GM19240 (cell line): ENCODE measurements around the genes XYLT2, ACSF2 and ANKRD40.

DNA sequence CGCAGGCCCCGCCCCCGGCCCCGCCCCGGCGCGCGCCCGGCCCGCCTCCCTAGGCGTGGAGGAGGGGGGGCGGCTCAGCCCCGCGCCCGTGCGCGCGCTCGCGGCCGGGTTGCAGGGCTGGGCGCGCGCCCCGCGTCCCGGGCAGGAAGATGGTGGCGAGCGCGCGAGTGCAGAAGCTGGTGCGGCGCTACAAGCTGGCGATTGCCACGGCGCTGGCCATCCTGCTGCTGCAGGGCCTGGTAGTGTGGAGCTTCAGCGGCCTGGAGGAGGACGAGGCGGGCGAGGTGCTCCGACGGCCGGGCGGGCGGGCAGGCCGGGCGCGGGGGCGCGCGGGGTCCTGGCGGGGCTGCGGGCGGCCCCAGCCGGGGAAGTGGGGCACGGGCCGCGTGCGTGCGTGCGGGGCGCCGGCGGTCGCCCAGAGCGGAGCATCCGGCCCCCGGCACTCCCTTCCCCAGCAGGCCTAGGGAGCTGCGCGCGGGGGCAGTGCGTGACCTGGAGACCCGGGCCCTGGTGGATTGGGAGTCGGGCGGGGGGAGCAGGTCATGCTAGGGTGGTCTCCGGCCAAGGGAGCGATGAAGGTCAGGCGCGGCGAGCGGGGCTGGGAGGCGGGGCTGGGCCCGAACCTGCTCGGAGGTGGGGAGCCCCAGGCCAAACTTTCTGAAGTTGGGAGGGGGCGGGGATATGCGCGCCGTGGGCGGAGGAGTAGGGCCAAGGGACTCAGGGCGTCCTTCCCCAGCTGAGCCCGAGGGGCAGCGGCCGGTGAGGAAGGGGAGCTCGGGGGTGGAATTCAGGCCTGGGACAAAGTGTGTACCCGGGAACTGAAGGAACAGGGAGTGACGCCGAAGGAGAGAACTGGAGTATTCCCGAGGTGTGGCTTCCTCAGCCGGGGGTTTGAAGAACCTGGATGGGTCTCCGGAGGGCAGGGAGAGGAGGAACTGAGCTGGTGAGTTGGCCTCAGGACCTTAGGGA, at the start of gene XYLT2:
Gene XYLT2 (plus strand): TSS at position 135 of the 969 bp plus-strand sequence.
- RRBS = 2% methylated on average over 50 of the region's 100 CpGs

GRCh38 chr17:50364370-50365224, 8.4 kb downstream of the MRPL27 start:
- RRBS = no CpG with 5 or more reads among the region's 9 CpGs

DNA sequence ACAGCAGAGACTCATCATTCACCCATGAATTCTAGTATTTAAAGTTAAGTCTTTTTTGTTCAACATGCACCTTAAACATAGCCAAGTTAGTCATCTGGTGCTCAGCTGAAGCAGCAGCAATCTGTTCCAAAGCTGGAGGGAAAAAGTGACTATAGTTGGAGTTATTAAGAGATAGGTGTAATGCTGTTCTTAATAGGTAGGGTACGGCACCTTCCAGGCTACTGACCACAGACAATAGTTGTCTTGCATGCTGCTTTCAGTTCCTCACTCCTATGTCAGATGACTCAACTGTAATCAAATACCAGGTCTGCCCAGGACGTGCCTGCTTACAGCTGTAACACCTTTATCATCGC, 6.0 kb downstream of the LRRC59 start:
- RRBS = no CpG with 5 or more reads among the region's 3 CpGs

DNA sequence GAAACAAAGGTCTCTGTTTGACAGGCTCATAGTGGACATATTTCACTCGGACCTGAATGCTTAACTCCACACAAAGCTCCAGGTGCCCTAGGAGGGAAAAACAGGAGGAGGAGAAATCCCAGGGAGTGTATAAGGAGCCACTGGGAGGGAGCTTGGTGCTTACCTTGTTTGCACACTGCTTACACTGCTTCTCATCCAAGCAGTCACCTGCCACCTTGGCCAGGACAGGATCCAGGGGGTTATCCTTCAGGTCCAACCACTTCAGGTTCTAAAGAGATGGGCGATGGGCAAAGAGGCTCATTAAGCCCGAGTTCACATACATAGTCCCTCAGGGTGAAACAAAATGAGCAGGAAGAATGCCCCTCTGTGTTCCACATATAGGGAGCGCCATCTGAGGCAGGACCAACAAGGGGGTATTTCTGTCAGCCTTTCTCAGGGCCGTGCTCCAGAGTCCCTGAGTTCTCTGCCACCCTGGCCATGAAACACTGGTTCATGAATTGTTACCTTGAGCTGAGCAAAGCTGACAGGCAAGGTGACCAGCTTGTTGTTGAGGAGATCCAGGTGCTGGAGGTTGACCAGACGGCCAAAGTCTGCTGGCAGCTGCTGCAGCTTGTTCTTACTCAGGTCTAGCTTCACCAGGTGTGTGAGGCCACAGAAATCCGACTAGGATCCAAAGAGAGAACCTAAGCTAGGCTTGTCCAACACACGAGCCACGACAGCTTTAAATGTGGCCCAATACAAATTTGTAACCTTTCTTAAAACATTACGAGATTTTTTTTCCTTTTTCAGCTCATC, 4.9 kb downstream of the LRRC59 start:
- RRBS = no CpG with 5 or more reads among the region's 10 CpGs

- RRBS = 2% methylated on average over 28 of the region's 72 CpGs
These were observed at the start of gene ACSF2 for GRCh38 chr17:50425310-50426454. Gene ACSF2 (plus strand): TSS chr17:50426218.

GRCh38 chr17:50506076-50506535, 2.1 kb upstream of the MYCBPAP start:
- RRBS = no CpG with 5 or more reads among the region's 10 CpGs

GRCh38 chr17:50583626-50584474, 23.3 kb downstream of the CACNA1G start:
- RRBS = 58% methylated on average over 4 of the region's 16 CpGs

- RRBS = 9% methylated on average over 1 of the region's 9 CpGs
These were observed 22.2 kb downstream of the ABCC3 start for GRCh38 chr17:50656757-50657372.

DNA sequence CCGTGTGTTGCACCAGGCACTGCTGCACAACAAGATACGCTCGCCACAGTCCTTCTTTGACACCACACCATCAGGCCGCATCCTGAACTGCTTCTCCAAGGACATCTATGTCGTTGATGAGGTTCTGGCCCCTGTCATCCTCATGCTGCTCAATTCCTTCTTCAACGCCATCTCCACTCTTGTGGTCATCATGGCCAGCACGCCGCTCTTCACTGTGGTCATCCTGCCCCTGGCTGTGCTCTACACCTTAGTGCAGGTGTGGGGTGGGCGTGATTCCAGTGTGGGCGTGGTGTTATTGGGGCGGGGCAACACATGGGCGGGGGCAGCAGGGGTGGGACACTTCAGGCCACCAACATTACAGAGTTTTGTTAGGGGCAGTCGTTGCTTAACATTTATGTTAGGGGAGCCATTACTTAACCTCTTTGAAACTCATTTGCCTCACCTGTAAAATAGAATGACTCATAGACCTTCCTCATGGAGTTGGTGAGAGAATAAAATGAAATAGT, 31.3 kb downstream of the ANKRD40 start:
- RRBS = no CpG with 5 or more reads among the region's 13 CpGs

DNA sequence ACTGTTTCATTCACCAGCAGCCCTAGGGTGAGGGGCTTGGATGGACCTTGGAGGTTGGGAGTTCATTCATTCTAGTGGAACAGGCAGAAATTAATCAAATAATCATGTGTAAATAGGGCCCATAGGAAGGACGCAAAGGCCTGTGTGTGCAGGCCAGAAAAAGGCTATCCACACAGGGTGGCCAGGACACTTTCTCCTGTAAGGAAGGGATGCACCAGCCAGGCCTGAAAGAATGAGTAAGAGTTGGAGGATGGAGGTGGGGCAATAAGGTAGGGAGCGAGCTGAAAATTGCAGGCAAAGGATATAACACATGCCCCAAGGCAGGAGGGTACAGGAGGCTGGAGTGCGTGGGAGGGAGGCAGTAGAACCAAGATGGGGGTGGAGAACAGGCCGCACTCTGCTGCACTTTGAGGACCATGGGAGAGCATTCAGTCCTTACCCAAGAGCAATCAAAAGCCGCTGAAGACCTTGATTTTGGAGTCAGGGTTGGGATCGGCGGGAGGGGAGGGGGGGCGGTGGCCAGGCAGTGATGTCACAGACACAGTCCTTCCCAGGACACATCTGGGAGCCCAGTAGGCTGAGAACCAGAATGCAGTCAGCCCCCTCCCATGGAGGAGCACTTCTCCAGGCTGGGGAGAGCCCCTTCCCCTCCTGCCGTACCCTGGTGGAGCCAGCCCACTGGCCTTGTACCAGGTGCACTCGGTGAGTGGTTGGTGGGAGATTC, 17.7 kb downstream of the ANKRD40 start:
- RRBS = no CpG with 5 or more reads among the region's 10 CpGs

DNA sequence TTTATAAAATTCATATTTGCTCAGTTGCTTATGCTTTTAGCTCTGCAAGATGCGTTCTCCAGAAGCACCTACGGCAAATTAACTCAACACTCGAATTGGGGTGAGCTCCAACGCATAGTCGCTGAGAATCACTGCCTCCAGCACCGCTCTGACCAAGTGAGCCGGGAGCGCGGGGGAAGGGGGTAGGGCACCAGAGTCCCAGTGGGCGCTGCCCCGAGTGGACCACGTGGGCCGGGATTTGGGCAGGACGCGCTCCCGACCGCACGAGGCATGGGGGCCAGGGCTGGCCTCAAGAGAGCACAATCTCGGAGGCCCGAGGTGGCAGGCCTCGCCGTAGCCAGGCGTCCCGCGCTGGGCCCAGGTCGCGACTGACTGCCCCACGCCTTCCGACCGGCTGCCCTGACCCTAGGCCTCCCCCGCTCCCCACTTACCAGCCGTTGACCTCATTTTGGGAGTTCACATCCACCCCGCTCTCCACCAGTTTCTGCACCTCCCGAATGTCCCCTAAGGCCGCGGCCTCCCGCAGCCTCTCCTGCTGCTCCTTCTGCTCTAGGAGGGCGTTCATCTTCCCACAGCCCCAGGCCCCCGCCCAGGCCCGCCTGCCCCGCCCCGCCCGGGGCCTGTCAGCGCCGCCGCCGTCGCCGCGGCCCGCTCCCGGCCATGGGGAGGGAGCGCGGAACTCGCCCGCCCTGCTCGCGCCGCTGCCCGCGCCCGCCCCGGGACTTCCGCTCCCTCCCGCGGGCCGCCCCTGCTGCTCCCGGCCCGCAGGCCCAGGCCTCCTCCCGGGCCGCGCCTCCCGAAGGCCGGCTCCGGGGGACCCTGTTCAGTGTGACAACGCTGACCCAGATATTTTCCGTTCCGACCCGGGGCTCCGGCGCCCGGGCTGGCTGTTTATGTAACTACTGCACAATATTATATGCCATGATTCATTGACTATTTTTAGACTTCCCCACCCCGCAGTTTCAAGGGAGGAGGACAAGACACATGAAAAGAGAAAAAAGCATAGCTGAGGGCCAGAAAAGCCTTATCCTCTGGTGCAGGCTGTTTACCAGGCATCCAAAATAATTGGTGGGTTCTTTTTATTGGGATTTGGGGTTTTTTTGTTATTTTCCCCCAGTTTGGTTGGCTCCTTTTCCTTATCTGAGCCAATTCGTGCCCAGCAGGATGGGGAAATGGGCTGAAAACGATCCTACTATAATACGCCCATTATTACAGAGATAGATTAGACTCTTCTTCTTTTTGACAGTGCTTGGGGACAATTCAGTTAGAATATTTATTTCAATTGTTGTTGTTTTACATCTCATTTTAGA, at the start of gene ANKRD40:
Gene ANKRD40 (minus strand): TSS at position 825 of the 1,310 bp plus-strand sequence.
- RRBS = 1% methylated on average over 37 of the region's 86 CpGs

GRCh38 chr17:50720399-50720821, 1.0 kb downstream of the LUC7L3 start:
- RRBS = no CpG with 5 or more reads among the region's 2 CpGs

DNA sequence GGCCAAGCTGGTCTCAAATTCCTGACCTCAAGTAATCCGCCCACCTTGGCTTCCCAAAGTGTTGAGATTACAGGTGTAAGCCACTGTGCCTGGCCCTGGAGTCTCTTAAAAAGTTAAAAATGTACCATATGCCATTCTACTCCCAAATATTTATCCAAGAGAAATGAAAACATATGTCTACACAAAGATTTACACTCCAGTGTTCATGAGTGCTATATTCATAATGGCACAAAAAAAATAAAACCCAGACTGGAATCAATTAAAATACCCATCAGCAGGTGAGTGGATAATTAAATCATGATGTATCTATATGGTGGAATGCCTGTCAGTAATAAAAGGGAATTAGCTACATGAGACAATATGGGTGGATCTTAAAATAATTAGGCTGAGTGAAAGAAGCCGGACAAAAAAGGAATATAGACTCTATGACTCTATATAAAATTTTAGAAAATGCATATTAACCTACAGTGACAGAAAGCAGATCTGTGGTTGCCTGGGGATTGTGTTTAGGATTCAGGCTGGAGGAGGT, 23.2 kb downstream of the LUC7L3 start:
- RRBS = no CpG with 5 or more reads among the region's 2 CpGs

DNA sequence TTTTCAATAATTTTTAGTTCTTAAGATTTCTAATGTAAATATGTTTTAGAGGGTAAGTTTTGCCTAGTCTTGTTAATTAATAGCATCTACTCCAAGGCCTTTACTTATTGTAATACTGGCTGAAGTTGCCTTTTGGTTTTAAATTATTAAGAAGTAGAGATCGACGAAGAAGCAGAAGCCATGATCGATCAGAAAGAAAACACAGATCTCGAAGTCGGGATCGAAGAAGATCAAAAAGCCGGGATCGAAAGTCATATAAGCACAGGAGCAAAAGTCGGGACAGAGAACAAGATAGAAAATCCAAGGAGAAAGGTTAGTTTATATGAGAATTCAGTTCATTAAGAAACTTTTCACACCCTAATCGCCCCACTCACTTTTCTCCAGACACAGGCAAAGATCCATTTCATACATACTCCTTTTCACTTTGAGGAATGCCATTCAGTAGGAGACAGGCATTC, 20.9 kb downstream of the ANKRD40CL start:
- RRBS = no CpG with 5 or more reads among the region's 10 CpGs

DNA sequence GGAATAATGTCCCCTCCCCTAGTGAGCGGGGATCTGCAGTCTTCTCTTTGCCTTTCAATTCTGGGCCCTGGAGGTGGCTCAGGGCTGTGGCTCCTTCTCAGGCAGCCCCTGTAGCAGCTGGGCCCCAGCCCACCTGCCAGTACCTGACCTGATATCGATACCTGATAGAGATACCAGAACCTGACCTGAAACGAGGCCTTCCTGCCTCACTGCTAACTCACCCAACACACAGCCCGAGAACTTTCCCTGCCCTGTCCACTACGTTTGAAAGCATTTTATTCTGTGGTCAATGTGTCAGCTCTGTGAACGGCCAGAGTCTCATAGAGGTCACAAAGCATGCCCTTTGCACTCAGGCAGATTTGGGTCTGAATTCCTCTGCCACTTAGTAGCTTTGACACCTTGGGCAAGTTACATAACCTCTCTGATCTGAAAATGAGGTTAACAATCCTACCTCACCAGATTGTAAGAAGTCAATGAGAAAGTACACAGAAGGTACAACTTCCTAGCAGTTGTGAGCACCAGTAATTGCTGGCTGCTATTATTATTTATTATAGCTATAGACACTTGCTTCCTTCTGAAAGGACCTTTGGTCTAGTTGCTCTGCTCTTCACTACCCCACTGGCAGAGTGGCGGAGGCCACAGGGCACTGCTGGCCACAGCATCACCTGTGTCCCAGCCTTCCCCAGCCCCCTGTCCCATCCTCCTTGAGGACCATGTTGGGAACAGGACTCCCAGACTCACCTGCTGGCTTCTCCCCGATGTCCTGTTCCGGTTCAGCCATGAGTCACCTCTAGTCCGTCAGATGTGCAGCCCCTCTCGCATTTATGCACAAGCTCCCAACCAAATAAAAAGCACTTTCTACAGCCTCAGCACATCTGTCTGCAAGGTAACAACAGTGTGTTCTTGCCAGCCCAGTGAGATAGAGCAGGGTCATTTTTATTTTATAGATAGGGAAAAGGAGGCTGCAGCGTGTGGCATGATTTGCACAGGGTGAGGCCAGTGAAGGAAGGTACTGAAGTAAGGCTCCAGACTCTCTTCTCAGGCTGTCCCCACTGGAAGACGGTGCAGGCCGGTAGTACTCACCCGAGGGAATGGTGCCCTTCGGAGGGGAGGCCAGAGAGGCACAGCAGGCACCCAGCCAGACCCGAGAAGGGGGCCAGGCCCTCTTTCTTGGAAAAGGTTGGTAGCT, 791 bp downstream of the ANKRD40CL start:
- RRBS = no CpG with 5 or more reads among the region's 17 CpGs

DNA sequence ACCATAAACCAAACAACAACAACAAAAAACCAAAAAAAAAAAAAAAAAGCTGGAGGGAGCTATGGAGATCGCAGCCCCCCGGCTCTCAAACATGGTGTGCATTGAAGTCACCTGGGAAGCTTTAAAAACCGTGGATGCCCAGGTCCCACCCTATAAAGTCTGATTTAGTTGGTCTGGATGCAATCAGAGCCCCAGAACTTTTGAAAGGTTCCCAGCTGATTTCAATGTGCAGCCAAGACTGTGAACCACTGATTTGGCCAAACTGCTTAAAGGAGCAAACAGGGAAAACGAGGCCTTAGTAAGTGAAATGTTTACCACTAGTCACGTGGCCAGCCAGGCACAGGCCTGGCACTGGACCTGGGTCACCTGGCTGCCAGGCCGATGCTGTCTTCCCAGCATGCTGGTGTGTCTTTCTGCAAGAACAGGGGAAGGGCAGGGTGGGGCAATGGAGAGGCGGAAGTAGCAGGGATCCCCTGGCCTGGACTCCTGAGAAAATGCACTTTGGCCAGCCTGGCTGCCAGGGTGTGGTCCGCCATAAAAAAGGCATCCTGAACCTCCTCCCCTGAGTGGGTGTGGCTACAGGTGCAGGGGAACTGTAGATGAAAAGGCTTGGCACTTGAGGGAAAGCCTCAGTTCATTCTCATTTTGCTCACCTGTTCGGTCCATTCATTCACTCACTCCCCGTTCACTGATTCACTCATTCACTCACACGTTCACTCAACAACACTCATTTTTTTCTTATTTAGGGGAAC, 931 bp upstream of the ANKRD40CL start:
- RRBS = no CpG with 5 or more reads among the region's 11 CpGs

DNA sequence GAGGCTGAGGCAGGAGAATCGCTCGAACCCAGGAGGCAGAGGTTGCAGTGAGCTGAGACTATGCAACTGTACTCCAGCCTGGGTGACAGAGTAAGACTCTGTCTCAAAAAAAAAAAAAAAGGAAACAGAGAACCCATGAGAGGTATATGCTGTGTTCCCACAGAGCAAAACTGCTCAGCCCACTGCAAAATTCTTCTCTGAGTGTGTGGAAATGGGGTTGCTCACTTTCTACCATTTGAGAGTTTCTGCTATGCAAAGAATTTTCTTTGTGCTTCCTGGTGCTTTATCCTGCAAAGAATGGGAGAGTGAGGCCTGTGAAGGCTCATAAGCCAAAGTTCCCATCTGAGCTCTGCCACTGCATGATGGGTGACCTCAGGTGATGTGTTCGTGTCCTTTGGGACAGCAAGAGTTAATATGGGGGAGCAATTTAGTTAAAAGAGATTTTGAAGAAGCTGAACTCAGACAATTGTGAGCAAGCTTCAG, 22.7 kb upstream of the ANKRD40CL start:
- RRBS = no CpG with 5 or more reads among the region's 3 CpGs

- RRBS = no CpG with 5 or more reads among the region's 3 CpGs
These were observed 23.5 kb upstream of the TOB1 start for GRCh38 chr17:50889518-50890122.

DNA sequence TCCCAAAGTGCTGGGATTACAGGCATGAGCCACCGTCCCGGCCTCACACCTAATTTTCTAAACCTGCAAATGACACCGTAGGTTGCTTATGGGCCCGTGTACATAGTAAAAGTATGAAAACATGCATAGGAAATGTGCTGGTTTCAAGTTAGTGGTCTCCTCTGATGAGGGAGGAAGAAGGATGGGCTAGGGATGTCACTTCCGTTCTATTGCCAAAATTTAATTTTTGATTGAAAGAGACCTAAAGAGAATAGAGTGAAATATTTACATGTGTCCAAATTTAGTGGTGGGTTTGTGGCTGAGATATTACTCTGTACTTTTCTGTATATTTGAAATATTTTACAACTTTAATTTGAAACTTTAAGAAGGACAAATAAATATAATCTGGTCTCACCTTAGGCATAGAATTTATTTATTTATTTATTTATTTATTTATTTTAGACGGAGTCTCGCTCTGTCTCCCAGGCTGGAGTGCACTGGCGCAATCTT, 47.8 kb upstream of the TOB1 start:
- RRBS = no CpG with 5 or more reads among the region's 8 CpGs

DNA sequence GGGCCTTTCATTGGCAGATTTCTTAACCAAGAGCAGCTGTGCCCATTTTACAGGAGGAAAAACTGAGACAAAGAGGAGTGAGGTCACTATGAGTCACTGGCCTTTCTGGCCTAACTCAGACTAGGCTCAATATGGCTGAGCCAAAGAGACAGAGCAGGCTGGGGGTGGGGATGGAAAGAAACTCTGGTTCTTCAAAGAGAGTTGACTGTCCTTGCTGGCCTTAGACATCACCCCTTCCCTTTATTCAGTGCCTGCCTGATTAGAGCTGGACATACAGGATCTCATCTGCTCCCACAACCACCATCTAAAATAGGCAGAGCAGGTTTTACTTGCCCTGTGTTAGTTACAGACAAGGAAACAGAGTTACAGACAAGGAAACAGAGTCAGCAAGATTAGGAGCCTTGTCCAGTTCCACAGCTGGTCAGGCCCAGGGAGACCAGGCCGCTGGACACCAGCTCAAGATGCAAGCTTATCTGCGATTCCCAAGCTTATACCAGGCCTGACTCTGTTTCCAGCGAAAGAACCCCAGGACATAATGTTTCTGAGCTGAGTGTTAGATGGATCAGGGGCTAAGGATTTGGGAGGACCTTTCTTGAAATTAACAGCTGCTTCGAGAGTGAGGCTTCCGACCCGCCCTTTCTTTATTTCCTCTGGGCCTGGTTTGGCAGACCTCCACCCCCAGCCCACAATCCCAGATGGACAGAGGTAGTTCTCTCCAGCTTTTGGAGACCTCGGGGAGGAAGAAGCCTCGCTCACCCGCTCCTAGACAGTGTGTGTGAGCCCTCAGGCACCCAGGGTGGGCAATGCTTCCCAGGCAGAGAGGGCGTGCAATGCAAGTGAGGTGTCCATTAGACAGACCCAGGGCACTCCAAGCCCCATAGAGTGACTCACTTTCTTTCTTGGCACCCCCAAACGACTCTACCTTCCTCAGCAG, 50.3 kb upstream of the TOB1 start:
- RRBS = no CpG with 5 or more reads among the region's 11 CpGs